ENCODE measurements around a stretch of chr18.

GRCh38 chr18:58669721-58670261 is 1.5 kb upstream of the MALT1 start:
- RRBS, 2 experiments: no CpG with 5 or more reads among the region's 11 CpGs

- RRBS, 2 experiments: no CpG with 5 or more reads among the region's 8 CpGs
Measured at GRCh38 chr18:58687780-58688329, 16.6 kb downstream of the MALT1 start.

DNA sequence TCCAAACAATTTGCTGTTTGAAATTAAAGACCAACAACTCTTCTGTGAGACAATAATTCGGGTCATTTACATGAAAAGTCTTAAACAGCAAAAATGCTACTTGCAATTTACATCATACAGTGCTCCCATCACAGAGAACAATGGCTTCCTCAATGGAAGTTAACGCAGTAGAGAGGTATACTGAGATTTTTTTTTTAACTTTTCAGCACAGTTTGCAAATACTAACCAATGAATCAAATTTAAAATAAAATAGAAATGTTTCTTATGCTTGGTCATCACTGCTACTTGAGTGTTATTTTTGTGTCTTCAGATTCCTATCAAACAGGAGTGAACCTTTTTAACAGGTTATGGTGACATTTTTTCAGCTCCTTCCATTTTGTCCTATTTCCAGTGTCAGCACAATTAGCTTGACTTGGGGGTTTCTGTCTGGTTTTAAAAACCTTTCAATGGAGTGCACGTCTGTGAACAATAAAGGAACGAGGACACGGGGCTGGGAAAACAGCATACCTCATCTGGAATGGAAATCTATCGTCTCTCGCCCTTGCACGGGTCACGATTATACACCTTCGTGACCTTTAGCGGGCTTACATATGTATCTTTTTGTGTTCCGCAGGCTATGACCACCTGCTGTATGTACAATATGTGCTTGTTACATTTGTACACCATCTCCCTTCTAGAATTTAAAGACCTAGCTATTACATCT is 2.5 kb upstream of the ZNF532 start:
- RRBS, 2 experiments: no CpG with 5 or more reads among the region's 12 CpGs

- RRBS, 2 experiments: no CpG with 5 or more reads among the region's 14 CpGs
Measured at GRCh38 chr18:59026779-59027543, 112.7 kb upstream of the SEC11C start.

- RRBS, 2 experiments: no CpG with 5 or more reads among the region's 3 CpGs
Measured at GRCh38 chr18:59352655-59353046, 6.4 kb downstream of the LMAN1 start.

DNA sequence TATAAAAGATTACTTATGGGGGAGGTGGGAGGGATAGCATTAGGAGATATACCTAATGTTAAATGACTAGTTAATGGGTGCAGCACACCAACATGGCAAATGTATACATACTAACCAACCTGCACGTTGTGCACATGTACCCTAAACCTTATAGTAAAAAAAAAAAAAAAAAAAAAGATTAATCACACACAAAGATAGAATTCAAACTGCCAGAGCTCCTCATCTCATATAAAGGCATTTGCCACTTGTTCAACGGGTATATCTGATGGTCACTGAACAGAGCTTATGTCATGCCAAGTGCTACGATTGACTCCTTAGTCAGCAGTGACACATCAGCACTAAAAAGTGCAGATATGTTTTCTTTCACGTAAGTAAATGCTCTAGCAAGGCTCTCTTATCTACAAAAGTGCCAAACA is 1.2 kb downstream of the LMAN1 start:
- RRBS, 2 experiments: no CpG with 5 or more reads among the region's 4 CpGs

DNA sequence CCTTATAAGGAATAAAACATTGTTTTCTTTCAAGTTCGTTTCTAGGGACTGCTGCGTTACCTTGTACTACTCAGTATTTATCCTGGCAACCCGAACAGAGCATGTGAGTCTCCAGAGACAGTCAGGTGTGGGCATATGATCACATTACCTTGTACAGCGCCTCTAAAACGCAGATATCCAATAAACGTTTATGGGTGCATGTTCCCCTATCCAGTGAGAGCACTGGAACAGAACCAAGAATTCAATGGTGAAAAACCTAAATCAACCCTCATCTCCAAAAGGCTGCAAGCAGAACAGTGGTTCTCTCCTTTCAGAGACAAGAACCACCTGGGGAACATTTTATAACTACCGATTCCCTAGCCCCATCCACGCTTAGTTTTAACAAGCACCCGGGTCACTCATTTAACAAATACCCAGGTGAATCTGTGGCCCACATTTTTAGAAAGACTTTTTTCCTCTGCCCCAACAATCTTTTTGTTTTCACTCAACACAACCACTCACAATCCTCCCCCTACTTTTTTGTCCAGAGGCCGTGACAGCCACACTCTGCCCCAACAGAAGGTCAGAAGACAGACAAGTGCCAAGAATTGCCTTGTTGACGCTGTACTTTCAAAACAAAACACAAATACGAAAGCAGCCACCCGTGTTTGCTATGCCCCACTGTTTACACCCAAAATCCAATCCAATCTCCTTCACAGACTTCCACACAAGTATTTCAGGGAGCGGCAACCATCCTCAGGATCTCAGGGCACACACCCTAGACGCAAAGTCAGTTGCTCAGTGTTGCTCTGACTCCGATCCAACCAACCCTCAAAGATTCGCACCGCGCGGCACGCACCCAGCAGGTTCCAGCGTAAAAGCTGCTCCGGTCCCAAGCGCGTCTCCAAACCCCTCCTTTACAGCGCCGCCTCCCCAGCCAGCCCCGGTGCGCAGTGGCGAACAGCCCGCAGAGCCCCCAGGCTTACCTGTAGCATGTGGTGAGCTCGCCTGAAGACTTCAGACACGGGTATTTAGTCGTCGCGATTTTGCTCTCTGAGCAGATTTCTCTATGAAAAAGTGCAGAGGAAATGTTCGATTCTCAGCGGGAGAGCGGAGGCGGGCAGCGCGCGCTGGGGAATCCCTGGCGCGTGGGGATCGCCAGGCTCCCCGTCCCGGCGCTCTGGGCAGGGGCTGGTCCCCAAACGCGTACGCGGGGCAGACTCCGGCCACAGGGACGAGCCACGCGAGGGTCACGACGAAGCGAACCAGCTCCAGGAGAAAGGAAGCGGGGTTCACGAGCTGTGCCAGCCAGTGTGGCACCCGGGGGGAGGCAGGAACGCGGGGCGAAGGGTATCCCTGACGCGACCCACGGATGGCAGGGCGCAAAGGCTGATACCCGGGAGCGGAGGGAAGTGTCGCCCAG is 1.1 kb downstream of the CCBE1 start:
- RRBS, 2 experiments: 1% methylated on average over 22 to 28 of the region's 73 CpGs

GRCh38 chr18:59881652-59882846 is 17.7 kb upstream of the PMAIP1 start:
- RRBS, 2 experiments: no CpG with 5 or more reads among the region's 11 CpGs

GRCh38 chr18:60294045-60294423 is 78.5 kb downstream of the MC4R start:
- RRBS, 2 experiments: no CpG with 5 or more reads among the region's 21 CpGs

DNA sequence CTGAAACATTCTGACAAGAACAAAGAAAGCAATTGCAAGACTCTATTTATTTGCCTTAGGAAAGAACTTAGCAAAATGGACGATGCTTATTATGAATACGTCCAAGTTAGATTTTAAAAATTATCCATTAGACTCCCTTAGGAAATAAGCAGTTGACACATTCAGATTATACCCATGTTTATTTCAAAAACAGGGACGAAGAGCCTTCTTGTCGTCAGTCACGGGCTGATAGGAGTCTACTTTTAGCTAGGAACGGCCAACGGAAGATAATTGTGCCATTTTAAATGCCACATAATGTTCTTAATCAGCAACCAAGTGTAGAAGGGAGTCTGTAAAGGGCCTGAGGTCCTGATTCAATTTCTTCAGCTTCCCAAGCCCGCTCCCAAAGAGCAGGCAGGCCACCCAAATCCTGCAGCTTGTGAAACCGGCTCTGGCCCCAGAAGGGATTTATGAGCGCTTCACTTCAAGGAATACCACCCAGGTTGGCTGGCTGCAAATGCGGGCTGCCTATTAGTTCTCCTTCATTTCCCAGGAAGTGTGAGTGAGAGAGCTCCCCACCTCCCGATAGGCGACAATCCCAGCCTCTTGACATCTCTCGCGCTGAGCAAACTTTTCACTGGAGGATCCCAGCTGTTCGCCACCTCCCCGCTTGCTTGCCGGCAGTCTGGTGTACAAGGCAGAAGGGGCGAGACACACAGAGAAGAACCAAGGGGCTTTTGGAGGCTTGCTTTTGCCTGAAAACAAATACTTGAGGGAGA is 272.9 kb downstream of the CDH20 start:
- RRBS, 2 experiments: no CpG with 5 or more reads among the region's 19 CpGs

GRCh38 chr18:62060841-62061192 is 126.0 kb downstream of the PIGN start:
- RRBS, 2 experiments: no CpG with 5 or more reads among the region's 2 CpGs

- RRBS, 2 experiments: no CpG with 5 or more reads among the region's 7 CpGs
Measured at GRCh38 chr18:62327787-62328487, 2.8 kb downstream of the TNFRSF11A start.

- RRBS, 2 experiments: no CpG with 5 or more reads among the region's 2 CpGs
Measured at GRCh38 chr18:62420048-62420484, 95.0 kb downstream of the TNFRSF11A start.

GRCh38 chr18:62632212-62632473 is 83.2 kb upstream of the PHLPP1 start:
- RRBS, 2 experiments: no CpG with 5 or more reads among the region's 2 CpGs

GRCh38 chr18:62735891-62736605 is 20.7 kb downstream of the PHLPP1 start:
- RRBS, 2 experiments: no CpG with 5 or more reads among the region's 4 CpGs

GRCh38 chr18:62741012-62742076 is 26.0 kb downstream of the PHLPP1 start:
- RRBS, 2 experiments: no CpG with 5 or more reads among the region's 9 CpGs

GRCh38 chr18:62939419-62939893 is 224.1 kb downstream of the PHLPP1 start:
- RRBS, 2 experiments: no CpG with 5 or more reads among the region's 6 CpGs

DNA sequence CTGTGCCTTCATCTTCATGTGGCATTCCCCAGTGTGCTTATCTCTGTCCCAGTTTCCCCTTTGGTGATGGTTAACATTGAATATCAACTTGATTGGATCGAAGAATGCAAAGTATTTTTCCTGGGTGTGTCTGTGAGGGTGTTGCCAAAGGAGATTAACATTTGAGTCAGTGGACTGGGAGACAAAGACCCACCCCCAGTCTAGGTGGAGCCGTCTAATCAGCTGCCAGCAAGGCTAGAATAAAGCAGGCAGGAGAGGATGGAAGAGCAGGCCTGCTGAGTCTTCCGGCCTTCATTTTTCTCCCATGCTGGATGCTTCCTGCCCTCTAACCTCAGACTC is 287.7 kb downstream of the PHLPP1 start:
- RRBS, 2 experiments: no CpG with 5 or more reads among the region's 3 CpGs

GRCh38 chr18:63137883-63138936 is 181.4 kb downstream of the BCL2 start:
- RRBS, 2 experiments: no CpG with 5 or more reads among the region's 21 CpGs

DNA sequence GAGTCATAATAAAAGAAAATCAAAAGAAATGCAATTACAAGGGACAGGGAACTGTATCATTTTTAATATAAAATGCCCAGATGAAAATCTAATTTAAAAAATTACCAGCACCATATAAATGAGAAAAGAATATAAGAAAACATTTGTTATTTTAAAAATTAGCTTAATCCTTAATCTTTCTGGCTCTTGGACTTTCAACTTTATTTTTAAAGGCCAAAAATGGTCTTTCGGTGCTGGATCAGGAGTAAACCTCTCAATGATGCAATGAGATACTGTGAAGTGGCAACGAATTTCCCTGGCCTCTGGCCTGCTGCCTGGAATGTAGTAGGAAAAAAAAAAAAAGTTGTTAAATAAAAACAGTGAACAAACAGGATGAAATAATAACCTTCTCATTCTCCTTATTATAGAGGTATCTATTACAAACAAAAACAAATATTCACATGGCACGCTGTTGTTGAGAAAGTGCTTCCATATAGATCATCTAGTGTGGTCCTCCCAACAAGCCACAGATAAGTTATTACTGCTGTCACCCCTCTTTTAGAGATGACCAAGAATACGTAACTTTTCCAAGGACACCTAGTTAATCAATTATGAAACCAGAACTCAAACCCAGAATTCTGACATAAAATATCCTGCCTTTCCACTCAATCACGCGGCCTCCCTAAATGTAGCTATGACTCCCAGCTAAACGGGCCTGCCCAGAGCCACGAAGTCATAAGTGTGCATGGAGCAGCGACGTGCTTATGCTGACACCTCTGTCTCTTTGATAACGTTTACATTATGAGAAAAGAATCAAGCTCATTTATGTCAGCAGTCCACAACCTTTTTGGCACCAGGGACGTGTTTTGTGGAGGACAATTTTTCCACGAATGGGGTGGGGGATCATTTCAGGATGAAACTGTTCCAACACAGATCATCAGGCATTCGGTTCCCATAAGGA is 171.0 kb downstream of the BCL2 start:
- RRBS, 2 experiments: no CpG with 5 or more reads among the region's 14 CpGs